Neural cell (in vitro differentiated cells): ENCODE measurements around a stretch of chr12.

DNA sequence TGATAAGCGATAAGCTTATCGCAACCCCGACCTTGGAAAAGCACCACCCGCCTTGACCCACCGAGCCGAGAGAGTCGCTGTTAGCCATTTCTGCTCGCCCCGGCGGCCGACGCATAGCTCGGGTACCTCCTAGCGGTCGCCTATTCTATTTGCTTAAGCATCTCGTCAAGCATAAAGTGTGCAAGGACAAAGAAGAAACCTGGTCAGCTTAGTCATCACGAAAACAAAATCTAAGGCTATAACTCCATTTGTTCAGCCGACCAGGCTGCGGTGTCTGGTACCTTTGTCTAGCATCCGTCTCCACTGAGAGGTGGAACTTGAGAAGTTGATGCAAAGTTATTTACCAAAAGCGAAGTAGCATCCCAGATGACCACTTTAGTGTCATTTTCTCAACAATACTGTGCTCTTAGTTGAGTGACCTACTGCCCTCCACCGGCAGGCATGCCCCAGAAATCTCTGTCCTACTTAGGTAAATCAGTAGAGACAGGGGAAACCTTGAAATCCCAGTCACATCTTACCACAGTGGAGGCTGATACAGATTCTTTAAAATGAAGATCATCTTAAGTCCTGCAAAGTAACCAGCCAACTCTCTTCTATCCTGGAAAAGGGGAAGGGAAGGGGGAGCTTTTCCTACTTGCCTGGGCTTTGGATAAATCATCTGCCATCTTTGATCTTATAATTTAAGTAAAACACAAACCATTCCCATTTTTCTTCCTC is 1.2 kb upstream of the ST8SIA1 start:
- RAMPAGE, long total RNA = no peak

- RAMPAGE, long total RNA = no peak
Measured at GRCh38 chr12:22637225-22638189, 12.5 kb downstream of the ETNK1 start.

DNA sequence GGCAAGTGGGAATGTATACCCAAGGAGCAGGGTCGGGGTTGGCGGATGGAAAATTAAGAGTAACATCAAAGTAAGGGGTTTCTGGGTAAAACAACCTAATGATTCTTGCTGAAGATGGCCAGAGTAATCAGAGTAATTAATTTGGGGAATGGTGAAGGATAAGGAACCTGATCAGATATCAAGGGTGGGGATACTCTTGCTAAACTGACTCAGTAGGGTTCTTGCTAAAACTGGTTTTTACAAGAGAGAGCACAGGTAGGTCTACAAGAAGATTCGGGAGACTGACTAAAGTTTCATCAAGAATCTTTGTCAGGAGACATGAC is 33.6 kb downstream of the ETNK1 start:
- RAMPAGE, long total RNA = no peak

DNA sequence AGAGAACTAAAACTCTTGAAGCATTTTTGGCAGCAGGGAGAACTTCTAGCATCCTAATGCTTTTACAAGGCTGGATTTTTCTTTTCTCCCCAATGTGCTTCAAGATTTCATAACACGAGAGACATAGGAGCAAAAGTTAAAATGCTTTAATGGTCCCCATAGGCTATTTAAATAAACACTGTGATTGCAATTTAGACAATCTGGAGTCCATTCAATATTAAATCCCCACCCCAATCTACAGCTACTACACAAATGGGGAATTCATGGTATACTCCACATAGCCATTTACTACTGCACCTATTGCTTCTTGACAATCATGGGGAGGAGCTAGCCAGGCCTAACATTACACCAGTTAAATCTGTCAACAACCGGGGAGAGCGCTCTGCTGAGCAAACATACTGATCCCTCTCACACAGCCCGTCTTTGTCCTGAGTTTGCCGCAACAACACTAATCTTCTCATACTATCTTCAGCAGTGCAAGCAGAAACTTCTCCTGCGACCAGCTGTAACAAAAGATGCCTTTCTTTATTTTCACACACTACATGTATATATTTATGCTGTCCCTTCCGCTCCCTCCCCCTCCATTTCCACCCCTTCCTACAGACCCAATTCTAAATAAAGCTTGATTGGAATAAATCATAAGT is 120.3 kb upstream of the SOX5 start:
- RAMPAGE, long total RNA = no peak

- RAMPAGE, long total RNA = no peak
Measured at GRCh38 chr12:24563872-24564510, 384.9 kb downstream of the BCAT1 start.

- RAMPAGE, long total RNA = no peak
Measured at GRCh38 chr12:24584004-24584431, 364.9 kb downstream of the BCAT1 start.

- RAMPAGE, long total RNA = no peak
Measured at GRCh38 chr12:24742403-24742877, 206.5 kb downstream of the BCAT1 start.

DNA sequence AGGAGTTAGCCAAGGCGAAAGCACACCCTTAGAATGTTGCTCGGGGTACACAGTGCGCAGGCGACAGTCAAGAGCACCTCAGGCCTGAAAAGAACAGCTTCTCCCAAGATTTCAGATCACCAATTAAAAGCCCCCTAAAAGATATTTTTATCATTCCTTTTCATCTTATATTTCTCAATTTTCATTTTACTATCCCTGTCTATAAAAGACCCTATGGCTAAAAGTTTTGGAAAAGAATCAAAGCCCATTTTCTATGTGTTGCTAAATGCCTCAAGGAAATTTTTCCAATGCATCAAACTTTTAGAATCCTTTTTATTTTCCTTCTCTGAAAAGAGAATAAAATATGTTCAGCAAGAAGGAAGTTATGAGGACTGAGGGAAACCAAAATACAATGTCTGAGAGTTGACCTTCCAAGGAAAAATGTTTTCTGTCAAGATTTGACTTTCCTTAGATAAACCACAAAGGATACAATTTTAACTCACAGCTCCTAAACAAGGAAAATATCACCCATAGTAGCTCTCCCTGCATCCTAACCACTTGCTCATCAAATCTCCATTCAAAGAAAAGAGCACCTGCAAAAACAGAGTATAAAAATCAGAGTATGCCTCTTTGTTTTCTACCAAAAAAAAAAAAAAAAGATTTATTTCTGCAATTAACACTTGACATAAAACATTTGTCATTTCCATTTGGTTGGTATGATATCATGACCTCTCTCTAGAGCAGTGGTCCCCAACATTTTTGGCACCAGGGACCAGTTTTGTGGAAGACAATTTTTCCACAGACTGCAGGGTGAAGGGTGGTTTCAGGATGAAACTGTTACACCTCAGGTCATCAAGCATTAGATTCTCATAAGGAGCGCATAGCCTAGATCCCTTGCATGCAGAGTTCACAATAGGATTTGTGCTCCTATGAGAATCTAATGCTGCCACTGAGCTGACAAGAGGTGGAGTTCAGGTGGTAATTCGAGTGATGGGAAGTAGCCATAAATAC is 132.6 kb downstream of the BCAT1 start:
- RAMPAGE, long total RNA = no peak

GRCh38 chr12:24901836-24902463 is 47.0 kb downstream of the BCAT1 start:
- RAMPAGE, long total RNA = start-site peak on the minus strand at chr12:24902046-24902119, 67 and 47 reads in 2 replicates; start-site peak on the minus strand at chr12:24902180-24902274, 627 and 566 reads in 2 replicates

DNA sequence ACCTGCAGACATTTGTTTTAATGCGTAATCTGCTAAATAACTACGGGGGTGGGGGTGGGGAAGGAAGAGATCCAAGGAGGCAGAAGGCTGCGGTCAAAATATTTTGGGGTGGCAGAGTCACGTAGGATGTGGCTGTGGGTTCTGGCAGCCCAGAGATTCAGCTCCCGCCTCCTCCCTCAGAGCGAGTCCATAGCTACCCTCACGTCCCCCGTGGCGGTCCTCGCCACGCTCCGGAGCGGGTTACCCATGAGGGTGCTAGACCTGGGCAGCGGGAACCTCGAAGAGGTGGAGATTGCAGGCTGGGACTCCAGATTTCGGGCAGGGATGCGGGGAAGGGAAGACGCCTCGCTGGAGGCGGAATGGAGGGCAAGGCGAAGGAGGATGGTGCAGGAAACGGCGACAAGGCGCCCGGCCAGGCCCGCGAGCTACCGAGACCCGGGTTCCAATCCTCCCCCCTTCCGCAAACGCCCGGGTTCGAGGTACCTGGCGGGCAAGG is 46.4 kb downstream of the BCAT1 start:
- RAMPAGE, long total RNA = no peak

DNA sequence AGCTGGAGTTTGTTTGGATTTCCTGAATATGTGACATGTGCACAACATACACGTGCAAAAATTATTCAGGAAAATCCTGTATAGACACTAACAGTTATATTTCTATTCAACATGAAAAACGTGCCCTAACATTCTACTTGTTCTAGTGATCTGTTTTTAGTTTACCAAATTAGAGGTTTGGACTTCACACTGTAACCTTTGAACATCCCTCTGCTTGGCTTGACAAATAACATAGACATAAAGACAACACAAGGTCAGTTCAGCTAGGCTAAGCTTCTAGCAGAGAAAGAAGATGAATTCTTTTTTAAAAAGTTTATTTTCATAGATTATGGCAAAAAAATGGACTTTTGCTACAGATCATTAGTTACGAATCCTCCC is 31.2 kb downstream of the LMNTD1 start:
- RAMPAGE, long total RNA = no peak

GRCh38 chr12:25859908-25860485 is 98.5 kb upstream of the RASSF8 start:
- RAMPAGE, long total RNA = no peak

GRCh38 chr12:26109029-26109878 is 15.6 kb downstream of the BHLHE41 start:
- RAMPAGE, long total RNA = no peak

GRCh38 chr12:26134807-26135812 is 10.3 kb upstream of the BHLHE41 start:
- RAMPAGE, long total RNA = no peak

DNA sequence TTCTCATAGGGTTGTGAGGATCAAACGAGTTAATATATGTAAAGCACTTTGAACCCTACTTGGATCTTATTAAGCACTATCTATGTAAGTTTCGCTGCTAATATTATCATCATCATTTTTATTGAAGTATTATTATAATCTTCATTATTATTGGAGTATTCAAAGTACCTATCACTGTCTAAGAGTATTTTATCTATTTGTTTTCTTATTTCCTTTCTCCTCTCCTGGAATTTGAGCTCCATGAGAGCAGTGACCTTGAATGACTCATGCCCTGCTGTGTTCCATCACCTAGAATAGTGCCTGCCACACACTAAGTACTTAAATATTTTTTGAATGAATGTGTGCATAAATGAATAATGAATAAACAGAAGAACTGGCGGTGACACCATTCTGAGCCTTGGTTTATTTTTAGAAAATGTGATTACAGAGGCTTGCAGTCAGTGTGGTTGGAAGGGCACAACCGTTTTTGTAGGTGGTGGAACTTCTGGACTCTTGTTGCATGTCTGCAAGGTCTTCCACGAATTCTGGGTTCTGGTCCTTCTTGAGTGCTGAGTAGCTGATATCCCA is 28.5 kb upstream of the BHLHE41 start:
- RAMPAGE, long total RNA = no peak

DNA sequence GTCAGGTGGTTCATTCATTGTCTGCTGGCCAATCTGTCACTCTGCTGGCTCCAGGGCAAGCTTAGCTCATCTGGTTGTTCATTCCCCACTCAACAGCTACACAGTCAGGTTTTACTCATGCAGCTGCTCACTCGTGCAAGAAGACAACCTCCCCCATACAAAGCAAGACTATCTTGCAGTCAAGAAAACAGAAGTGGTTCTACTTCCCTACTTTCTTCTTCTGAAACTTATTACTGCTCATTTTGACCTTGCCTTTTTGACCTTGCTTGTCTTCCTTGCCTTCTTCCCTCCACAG is 277.9 kb downstream of the SSPN start:
- RAMPAGE, long total RNA = no peak

DNA sequence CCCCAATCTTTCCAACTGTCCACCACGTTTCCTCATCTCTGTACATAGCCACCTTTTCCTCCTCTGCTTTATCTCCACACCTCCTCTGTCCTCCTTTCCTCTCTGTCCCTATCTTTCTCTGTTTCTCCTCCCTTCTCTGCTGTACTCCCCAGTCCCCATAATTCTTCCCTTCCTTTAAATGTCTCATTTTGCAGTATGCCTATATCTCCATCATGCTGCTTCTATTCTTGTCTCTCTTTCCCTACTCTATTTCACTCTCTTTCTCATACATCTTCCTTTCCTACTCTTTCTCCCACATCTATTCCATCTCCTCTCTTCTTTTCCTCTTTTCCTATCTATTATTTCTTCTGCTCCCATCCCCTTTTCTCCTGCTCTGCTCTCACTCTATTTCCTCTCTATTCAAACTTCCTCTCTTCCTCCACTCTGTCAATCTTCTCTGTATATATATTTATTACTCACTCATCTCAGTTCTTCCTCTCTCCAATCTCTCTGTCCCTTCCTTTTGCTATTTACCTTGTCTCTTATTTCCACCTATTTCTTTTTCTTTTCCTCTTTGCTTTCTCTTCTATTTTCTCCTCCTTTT is 232.5 kb downstream of the ITPR2 start:
- RAMPAGE, long total RNA = no peak

GRCh38 chr12:26643783-26644432 is 189.1 kb downstream of the ITPR2 start:
- RAMPAGE, long total RNA = no peak

DNA sequence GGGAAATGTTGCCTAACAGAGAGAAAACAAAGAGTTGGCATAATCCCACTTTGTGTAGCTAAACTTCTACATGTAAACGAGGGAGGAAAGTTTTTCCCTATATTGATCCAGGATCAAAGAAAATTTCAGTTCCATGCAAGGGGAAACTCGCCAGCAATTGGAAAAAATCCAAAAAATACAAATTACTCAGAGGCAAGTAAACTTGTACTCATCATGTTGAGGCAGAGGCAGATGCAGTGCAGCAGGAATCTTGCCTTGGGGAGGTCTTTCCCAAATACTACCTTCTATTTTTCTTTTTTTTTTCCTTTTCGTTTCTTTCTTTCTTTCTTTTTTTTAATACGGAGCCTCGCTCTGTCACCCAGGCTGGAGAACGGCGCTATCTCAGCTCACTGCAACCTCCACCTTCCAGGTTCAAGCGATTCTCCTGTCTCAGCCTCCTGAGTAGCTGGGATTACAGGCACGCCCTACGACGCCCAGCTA is 96.0 kb downstream of the ITPR2 start:
- RAMPAGE, long total RNA = no peak

DNA sequence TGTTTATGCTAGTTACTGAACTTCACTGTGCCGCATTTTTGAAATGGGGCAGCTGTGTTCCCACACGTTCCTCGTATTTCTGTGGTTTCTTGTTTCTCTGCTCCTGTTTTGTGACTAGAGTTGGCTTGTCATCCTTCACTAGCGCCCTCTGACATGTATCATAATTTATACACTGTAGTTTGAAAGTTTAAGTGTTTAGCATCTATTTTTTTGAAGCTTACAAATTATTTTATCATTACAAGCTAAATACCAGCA is 34.8 kb downstream of the ITPR2 start:
- RAMPAGE, long total RNA = no peak